ENCODE data around the genes VWA8, DNAJC15 and CCDC122.

- RRBS = no CpG with 5 or more reads among the region's 61 CpGs
These were observed 933 bp downstream of the RGCC start for GRCh38 chr13:41458042-41458923.

DNA sequence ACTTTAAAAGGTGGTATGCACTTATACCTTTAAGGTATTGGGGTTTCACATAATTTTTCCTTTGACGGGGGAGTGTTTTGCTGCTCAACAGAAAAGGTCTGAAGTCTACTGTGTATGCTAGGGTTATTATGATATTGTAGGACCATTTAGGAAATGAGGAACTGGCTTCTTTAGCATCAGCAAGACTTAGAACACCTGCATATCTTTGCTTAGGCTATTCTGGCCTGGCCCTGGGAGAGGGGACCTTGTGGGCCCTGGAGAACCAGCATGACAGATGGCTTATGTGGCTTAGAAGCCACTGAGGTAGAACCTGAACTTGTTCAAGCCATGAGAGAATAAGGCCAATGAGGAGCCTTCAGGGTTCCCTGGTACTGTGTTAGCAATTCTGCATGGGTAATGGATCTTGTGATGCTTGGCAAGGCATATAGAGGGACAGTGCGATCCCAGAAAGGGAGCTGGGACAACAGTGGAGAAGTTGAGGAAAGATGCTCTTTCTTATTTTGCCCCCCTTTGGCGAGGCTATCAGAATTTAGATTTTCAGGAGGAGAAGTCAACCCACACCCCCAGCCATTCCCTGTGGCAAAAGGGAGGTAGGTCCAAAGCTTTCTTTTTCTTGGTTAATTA, 4.3 kb downstream of the RGCC start:
- RRBS = no CpG with 5 or more reads among the region's 3 CpGs

DNA sequence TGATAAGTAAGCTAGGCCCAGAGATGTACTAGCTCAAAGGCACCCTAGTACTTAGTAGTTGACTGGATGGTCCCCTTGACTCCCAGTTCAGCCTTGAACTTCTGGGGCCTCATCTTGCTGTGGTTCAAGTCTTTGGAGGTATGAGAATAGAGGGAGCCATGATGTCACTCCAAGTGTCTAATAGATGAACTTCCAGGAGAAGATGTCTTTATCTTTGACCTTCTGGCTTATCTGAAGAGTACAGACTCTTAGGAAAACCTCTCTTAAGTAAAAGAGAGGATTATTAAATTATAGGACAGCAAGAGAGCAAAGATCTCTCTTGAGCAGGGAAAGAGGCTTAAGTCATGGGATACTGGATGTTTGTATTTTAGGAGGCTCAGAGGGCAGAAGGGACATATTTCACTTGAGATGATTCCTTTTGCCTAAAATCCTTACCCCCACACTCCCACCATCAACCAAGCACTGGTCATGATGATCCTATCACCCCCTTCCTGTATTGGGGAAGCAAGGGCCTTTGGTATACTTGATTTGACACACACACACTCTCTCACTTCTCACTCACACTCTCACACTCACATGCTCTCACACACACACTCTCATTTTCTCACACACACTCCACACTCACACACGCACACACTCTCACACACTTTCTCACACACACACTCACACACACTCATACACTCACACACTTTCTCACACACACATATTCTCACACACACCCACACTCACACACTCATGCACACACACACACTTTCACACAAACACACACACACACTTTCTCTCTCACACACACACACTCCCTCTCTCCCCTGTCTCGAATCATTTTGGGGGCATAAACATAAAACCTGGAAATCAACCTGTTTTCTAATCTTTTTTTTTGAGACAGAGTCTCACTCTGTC, 8.4 kb downstream of the RGCC start:
- RRBS = no CpG with 5 or more reads among the region's 2 CpGs

- RRBS = no CpG with 5 or more reads among the region's 9 CpGs
These were observed 13.4 kb downstream of the RGCC start for GRCh38 chr13:41470208-41471614.

DNA sequence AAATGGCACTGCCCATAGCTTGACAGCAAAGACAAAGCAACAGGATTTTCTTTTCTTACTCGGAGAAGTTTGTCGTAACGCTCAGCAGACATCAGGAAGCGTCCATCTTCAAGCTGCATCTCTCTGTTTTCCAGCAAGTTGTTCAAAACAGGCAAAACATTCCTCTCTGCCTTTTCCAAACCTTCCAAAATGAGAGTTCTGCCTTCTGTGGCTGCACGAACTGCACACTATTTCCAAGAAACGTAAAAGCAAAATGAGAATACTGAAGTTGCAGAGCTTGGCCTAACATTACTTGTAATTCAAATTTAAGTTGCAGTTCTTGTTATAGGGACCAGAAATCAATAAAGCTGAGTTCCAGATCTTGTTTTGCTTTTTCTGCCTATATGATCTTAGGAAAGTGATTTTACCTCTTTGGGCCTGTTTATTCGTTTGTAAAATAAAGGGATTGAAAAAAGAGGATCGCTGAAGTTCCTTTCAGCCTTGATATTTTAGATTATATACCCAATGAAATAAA, 69.5 kb downstream of the VWA8 start:
- RRBS = no CpG with 5 or more reads among the region's 8 CpGs

DNA sequence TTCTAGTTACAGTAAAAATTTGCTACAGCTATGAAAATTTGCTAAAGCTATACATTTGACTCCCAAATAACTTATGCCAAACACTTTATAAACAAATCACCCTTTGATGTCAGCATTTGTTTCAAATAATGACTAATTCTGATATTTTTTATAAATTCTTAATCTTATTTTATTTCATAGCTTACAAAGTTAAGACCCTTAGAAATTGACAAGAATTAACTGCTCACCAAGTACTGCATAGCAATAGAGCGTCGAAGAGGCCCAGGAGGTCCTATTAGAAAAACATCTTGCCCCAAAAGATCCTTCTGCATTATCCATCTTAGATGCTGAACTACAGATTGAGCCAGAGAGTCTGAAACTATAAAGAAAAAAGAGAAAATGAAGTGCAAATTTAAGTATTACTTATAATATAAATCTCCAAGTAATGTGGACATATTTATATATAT, 49.1 kb downstream of the VWA8 start:
- RRBS = no CpG with 5 or more reads among the region's 2 CpGs

- RRBS = 2% methylated on average over 9 of the region's 46 CpGs
These were observed at the start of gene VWA8 for GRCh38 chr13:41961038-41961761. VWA8 (minus strand) TSS chr13:41961109.

DNA sequence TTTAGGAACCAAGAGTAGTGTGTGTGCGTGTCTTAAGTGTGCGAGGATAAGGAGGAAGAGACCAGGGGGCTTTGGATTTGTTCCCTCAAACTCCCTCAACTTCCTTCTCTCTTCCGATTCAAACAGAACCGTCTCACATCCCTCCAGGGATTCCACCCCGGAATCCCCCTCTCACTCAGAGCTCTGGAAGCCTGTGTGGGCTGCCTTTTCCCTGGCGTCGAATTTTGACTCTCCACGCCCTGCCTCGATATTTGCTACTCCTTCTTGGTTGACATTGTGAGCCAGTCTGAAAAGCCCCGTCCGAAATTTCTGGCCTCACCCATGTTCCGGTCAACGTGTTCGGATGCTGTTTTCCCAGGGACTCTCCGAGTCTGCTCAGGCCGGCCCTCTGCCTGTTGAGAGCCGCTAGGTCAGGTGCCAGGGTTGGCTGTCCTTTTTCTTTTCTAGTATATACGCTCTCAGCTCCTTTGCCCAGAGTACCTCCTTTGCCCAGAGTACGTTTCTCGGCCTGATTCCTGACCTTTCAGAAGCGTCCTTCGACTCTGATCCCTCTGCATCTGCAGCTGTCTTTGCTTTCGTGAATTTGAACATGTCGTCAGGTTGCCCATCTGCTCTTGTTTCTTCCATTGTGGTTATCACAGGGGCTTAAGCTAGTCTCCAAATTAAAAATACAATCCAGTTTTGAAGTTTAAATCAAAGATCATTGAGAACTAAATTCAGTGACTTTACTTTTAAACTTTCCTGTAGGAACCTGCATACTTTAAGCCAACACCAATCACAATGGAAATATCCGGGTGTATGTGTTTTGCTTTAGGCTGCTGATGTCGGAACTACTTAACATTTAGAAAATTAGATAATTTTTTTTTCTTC, 6.7 kb upstream of the DGKH start:
- RRBS = 5% methylated on average over 3 of the region's 26 CpGs

DNA sequence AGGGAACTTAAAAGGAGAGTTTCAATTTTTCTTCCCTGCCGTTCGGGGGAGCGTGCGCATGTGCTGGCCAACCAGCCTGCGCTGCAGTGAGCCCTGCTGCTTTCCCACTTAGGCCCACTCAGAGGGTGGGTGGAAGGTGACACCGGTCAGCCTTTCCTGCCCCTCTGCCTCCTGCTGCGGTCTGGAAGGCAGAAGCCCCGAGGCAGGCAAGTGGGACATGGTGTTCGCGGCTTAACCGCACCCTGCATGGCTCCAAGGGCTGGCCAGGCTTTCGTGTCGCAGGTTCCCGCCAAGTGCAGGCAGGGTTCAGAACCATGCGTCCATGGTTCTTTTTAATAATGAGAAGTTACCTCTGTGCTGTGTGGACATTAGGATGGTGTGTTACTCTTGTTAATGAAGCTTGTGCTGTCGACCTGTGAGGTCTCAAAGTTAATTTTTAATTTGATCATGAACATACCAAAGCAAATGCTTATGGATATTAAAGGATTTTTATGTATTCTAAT, 971 bp downstream of the DGKH start:
- RRBS = no CpG with 5 or more reads among the region's 16 CpGs

GRCh38 chr13:42302289-42302977, 30.5 kb downstream of the AKAP11 start:
- RRBS = no CpG with 5 or more reads among the region's 8 CpGs

DNA sequence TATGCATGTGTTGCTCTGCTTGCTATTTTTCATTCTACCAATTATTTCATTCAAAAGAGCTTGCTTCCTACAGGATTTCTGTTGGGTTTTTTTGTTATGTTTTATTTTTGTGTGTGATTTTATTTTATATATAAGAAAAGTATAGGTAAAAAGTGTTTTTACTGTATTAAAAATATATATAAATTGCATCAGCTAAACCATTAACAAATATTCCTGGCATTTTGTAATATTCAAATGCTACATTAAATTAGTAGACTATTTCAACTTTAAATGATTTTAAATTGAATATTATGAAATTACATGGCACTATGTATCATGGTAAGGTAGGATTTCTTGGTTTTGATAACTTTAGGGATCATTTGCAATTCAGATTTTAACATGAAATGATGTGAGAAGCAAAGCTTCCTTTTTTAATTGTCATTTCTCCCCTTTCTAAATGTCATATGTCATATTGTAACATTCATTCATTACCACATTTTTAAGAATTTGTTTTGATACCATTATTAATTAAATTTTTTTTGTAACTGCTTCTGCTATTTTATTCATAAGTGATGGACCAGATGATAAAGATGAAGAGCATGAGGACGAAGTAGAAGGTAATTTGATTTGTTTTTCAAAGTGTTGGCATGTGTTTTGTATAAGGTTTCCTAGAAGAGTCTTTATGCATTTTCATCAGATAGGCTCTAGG, 41.5 kb downstream of the AKAP11 start:
- RRBS = no CpG with 5 or more reads among the region's 1 CpG

- RRBS = no CpG with 5 or more reads among the region's 6 CpGs
These were observed 65.3 kb upstream of the FAM216B start for GRCh38 chr13:42716069-42716433.

GRCh38 chr13:43022998-43024258, at the start of gene DNAJC15:
DNAJC15 (plus strand) TSS chr13:43023586.
- RRBS = 38% methylated on average over 4 of the region's 61 CpGs

DNA sequence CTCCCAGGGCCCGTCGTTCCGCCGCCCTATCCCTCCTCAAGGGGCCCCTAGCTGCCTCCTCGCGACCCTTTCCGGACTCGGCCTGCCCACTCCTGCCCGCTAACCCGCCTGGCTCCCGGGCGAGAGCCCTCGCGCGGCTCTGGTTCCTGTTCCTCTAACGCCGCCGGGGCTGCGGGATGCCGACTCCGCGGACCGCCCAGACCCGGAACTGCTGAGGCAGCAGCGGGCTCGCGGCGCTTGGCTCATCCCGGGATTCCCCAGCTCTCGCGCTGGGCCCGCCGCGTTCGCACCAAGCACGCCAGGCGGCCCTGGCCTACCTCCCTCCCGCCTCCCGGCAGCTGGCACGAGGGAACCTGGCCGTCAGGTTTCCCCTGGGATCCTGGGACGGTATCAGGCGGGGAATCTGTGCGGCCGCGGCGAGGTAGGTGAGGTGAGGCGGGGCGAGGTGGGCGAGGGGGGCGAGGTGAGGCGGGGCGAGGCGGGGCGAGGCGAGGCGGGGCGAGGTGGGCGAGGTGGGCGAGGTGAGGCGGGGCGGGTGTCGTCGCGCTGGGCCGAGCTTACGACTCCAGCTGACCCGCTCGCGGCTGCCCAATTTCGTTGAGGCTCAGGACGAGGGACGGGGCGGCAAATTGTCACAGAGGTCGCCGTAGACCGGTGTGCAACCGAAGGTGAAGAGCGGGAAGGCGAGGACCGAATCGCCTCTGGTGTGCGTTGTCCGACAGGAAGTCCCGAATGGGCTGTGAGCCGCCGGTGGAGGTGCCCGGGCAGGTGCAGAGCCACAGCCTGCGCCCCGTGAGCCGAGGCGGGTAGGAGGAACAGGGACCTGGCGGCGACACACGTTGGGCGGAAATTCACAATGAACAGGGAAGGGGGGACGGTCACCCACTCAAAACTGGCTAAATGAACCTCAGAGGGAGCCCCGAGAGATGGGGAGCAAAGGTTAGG, at the start of gene CCDC122:
CCDC122 (minus strand) TSS at position 427 of the 945 bp plus-strand sequence.
- RRBS = 1% methylated on average over 39 of the region's 98 CpGs

- RRBS = no CpG with 5 or more reads among the region's 4 CpGs
These were observed 92.3 kb downstream of the SMIM2 start for GRCh38 chr13:44068702-44069147.

DNA sequence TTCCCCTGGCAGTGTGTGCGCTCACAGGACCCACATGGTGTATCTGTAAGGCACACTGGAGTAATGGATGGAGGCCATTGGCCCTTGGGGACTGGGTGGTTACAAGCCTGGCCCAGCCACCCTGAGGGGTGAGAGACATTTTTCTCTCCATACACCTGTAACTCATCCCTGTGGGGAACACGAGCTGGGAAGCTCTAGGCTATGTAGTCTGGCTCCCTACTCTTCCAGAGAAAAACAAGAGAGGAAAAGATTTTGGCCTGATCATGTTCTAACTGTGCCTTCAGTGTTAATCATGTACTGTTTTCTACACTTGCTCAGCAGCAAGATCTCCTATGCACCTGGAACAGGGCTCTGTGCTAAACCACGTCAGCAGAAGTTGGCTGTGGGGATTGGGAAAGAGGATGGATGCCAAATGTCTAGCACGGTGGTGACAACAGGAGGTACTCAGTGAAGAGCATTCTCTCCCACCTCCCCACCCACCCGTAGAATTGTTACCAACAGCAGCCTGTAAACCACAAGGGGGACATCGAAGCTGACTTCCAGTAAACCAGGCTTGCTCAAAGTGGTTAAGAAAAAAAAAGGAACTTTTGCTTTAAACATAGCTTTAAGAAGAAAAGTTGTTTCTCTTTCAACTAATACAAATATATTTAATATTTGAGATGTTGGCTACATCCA, 44.2 kb downstream of the SMIM2 start:
- RRBS = no CpG with 5 or more reads among the region's 6 CpGs

DNA sequence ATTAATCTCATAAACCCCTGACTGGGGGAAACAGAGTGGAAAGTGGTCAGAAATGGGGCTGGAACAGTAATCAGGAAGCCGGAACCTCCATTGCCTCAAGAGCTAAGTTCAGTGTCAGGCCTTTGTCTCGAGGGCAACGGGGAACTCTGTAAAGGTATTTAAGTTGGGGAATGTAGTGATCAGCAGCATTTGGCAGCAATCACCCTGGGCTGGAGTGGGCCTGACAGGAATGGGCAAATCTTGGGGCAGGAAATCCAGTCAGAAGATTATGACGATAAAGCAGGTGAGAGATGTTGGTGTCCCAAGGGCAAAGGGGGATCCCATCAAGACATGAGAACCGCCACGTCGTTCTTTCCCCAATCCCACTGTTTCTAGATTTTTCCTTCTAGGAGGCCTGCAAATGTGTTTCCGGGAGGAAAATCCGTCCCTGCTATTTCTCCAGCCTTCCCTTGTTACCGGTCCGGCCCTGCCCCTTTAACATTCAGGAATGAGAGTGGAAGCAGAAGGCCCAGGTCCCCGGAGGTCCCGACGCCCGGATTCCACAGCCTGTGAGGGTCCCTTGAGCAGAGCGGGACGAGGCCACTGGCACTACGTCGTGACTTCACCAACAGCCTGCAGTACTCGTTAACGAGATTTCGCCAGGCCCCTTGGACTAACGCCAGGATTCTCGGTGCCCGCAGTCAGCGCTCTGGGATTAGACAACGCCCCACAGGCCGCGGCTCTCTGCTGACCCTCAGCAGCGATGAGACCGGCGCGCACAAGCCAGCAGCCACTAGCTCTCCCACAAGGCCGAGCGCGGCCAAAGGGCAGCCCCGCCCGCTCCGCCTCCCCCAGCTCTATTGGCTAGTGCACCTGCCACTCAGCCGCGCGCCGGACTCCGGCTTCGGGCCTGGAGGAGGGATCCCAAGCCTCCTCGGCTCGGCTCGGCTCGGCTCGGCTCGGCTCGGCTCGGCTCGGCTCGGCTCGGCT, 19.6 kb downstream of the SMIM2 start:
- RRBS = 12% methylated on average over 1 of the region's 56 CpGs

- RRBS = no CpG with 5 or more reads among the region's 3 CpGs
These were observed 17.8 kb downstream of the SMIM2 start for GRCh38 chr13:44143128-44143808.

- RRBS = no CpG with 5 or more reads among the region's 9 CpGs
These were observed 97.9 kb upstream of the SMIM2 start for GRCh38 chr13:44258739-44259535.

All from non-pigmented ciliary epithelial cell (primary cell).